Measurements from ENCODE around the genes RNF113B and SLC15A1.

GRCh38 chr13:97455939-97456605 is 22.1 kb downstream of the RAP2A start:
- PRO-cap, result no peak

- PRO-cap, result no peak
Observed at GRCh38 chr13:97660418-97660947, 226.5 kb downstream of the RAP2A start.

DNA sequence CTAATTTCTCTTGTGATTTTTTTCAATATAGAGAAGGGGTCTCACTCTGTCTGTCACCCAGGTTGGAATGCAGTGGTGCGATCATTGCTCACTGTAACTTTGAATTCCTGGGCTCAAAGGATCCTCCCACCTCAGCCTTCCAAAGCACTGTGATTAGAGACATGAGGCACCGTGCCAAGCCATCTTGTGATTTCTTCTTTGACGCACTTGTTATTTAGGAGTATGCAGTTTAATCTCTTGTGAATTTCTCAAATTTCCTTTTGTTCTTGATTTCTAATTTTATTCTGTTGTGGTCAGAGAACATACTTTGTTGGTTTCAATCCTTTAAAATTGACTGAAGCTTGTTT is 14.4 kb downstream of the IPO5 start:
- PRO-cap, result no peak

DNA sequence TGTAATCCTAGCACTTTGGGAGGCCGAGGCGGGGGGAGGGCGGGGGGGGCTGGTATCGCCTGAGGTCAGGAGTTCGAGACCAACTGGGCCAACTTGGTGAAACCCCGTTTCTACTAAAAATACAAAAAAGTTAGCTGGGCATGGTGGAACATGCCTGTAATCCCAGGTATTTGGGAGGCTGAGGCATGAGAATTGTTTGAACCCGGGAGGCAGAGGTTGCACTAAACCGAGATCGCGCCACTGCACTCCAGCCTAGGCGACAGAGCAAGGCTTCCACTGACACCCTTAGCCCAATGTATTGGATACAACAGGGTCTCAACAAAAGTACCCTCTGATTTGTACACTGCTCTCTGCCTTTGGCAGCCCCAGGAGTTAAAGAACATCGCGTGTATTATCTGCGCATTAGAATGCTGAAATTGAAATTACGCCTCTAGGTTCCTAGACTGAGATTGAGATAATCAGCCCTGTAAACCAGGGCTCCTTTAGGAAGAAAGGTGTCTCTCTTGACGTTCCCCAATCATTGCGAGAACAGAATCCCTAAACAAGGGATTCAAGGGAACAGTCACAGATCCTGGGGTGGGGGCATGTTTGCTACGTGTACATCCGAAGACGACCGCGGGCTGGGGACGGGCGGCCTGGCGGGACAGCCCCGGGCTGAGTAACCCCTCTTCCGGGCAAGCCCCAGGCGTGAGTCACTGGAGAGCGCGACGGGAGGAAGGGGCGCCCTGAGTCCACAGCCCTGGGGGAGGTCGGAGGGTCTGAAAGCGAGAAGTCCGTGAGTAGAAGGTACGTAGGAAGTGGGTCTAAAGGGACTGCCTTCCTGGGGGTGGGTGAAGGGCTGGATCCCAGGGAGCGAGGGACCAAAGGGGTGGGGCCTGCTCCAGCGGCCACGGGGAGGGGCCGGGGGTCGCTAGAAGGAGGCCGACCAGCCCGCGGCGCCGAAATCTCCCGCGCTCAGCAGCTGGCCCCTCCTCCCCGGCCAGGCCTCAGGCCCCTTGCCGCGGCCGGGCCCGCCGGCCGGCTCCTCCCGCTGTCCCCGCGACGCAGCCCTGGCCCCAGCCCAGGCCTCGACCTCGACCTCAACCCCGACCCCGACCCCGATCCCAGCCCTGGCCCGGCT is 22.1 kb downstream of the IPO5 start:
- PRO-cap, result unidirectional peak, plus-strand start at position 695 of the sequence

DNA sequence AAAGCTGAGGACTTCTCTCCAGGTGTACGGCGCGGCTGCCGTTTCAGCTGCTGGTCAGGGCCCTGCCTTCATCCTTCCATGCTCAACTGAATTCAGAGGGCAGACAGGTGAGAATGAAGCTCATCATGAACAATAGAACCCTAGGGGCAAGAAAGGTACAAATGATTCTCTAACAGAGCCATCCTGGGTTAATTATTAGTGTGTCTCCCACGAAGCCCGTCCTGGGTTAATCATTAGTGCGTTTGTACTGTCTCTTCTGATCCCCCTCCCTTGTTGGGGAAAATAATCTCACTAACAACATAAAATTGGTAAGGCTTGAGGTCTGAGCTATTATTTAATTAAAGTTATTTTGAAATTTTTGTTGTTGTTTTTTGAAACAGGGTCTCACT is 80.1 kb downstream of the IPO5 start:
- PRO-cap, result no peak

DNA sequence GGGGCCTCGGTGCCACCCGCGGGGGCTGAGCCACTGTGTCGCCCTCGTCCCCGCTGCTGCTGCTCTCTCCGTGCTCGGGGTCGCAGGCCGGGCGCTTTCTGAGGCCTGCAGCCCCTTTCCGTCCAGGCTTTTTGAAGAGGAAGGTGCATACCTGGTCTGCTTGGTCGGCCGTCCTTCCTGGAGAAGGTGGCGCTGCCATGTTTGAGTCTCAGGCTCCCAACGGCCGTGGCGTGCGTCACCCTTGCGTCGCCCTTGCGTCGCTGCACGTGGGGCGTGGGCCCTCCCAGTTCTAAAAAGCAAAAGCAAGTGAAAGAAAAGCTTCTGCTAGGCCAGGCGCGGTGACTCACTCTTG is at the start of gene RNF113B:
TSS of gene RNF113B (minus strand) at position 232 of the 352 bp plus-strand sequence.
- PRO-cap, result no peak

GRCh38 chr13:98327720-98328791 is 151.0 kb upstream of the RNF113B start:
- PRO-cap, result no peak

DNA sequence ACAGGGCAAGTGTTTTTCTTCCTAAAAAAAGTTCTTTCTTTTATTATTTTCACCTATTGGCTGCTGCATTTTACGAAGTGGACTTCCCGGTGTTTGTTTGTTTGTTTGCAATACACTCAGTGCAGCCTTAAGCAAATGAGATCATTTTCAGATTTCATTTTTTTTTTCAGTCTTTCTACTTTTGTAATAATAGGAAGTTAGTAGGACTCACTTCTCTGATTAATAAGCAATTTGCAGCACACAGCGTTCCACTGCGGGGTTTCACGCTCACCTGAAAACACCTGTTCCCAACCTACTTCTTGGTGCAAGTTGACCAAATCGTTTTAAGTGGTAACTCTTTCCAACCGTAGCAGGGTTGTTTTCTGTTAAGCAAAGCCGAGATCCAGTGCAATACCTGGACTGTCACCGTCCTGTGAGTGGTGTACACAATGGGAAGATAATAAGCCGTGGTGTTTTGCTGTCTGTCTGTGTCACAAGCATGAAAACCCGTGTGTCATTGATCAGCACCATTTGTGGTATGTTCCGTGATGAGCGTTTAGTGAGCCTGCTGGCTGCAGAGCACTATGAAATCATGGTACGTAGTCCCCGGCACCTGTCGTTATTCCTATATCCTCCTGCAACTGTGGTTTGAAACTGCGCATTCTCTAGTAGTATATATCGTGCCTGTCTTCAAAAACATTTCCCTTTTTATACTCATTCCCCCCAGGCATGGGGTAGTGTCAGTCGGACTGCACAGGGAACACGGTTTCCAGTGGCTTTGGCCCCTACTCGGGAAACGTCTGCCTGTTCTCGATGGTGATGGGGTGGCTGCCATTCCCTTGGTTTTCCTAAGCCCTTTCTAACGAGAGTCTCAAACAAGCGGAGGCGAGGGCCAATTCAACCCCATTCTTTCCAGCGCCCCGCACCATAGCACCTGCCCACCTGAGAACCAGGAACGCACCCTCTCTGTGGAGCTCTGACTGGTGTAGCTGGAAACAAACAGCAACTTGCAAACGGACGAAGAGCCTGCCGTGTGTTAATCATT is 127.9 kb downstream of the STK24 start:
- PRO-cap, result no peak

GRCh38 chr13:98451570-98452873 is 124.9 kb downstream of the STK24 start:
- PRO-cap, result unidirectional peak, minus-strand start at chr13:98451968

DNA sequence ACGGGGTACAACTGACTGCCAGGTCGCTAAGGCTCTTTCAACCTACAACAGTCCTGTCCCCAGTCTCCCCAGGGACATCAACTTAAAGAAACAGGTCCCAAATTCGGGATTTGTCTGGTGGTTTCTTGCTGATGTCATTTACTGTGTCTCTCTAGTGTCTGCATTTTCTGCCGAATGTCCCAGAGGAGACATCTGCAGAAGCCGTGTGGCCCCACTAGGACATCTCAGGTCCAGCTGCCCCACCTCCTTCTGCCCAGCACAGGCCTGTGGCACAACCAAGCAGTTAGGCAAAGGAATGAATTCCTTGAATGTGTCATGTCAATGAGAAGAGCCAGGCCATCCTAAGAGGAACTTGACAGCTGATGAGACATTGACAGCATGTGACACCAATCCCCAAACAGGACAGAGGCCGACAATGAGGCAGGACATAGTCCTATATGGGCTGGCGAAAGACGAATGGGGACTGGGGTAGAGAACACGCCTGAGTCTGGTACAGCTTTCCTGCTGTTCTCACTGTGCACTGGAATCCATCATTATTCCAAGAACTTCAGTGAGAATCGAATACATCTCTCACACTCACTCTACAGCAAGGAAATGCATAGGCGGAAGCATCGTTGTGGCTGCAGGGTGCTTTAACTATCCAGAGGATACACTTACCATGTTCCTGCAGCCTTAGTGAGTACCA is 109.3 kb downstream of the STK24 start:
- PRO-cap, result no peak

DNA sequence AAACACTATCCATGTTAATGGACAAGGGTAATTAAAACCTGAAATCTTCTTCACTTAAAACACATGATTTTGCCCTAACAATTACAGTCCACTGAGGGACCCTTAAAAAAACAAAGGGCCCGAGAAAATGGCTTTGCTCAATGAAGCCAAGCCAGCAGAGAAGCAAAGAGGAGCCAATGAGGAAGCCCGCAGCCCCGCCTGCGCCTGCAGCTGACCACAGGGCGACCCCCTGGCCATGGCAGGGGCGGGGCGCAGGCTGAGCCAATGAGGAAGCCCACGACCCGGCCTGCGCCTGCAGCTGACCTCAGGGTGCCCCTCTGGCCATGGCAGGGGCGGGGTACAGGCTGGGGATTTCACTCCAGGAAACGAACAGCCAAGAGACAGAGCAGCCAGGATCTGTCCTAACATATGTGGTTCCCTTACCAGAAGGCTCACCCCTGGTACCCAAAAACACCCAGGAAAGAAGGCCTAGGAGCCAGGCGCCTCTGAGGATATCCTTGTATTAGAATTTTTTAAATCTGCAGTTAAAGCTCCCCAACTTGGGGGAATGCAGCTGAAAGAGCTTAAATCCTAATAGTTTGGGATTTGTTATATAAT is 101.4 kb downstream of the STK24 start:
- PRO-cap, result unidirectional peak, plus-strand start at position 361 of the sequence

GRCh38 chr13:98528814-98529327 is 48.0 kb downstream of the STK24 start:
- PRO-cap, result no peak

DNA sequence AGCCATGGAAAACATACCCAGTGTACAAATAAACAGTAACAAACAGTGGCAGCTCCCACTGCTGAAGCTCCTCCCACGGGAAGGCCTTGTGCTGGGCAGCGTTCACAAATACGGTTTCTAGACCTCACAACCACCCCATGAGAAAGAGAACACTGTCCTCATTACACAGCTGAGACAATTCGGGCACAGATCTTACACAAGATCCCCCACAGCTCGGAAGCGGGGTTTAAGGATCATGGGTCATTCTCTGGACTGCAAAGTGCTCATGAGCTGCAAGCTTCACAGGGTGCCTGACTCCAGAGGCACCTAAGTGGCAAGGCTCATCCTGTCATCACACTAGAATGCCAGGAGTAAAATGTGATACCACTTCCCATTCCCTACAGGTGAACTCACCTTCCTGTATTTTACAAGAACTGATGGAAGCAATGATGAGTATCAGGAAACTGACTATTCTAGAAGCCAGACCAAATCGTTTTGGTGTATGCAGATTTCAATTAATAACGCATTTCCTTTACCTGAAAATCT is 41.3 kb downstream of the STK24 start:
- PRO-cap, result no peak

DNA sequence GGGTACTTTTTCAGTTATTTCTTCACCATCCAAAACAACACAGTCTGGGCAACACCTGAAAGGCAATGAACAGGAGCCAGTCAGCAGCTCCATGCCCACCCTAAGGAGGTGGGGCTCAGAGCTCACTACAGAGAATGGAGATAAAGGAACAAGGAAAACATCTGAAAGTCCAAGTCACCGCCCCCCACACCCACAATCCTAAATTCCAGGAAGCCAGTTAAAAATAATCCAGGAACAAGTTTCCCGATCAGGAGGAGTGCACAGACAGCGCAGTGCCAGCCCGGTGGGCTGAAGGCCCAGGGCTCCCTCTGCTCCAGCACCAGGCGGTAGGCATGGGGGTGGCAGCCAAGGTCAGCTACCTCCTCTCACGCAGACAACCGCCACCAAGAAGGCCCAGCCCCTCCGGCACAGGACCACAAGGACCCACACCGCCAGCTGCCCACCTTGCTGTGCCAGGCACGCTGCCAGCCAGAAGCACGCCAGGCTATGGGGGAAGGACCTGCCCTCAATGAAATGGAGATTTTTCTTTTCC is 11.2 kb downstream of the STK24 start:
- PRO-cap, result bidirectional peak, plus-strand start at position 237 of the sequence, minus-strand start at position 67 of the sequence

DNA sequence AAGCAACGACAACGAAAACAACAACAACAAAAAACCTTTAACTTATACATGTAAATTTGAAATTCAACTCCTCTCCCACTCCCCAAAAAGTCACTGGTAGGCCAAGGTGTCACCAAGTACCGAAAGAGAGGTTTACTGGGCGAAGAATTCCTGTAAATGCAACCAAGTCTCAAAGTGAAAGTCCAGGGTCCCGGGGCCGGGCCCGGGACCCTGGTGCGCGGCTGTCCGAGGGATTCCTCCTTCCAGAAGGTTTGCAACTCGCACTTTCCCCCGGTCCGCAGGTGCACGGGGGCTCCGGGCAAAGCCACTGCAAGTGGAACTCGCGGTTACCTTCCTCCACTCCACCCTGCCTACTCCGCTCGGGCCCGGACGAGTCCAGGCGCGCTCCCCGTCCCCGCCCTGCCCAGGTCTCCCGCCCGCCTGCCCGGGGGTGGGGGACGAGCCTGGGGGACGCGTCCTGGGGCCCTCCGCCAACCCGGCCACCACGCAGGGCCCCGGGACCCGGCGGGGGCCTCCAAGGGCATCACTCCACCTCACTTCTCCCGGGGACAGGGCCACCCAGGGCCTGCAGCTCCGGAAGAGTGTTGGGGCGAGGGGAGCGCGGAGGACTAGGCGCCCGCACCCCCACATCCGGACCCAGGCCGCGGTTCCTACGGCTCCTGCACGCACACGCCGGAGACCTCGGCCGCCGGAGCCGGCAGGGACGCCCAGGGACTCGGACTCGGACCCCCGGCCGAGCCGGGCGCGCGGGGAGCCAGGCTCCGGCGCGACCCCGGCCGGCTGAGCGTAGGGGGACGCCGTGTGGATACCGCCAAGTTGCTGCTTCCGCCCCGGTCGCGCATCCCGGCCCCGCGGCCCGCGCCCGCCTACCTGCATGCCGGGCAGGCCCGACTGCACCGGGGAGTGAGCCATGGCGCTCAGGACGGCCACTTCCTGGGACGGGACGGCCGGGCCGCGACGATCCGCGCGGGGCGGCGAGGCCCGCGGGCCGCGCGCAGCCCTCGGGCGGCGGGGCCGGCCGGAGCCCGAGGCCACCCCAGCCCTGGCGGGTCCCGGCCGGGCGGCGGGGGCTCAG is 695 bp downstream of the STK24 start:
- PRO-cap, result bidirectional peak, plus-strand start at position 172 of the sequence, minus-strand start at position 152 of the sequence; bidirectional peak, plus-strand start at position 423 of the sequence, minus-strand start at position 352 of the sequence; bidirectional peak, plus-strand start at position 929 of the sequence, minus-strand start at position 868 of the sequence

GRCh38 chr13:98752522-98753144 is at the start of gene SLC15A1:
SLC15A1 (minus strand) TSS chr13:98752672.
- PRO-cap, result unidirectional peak, minus-strand start at chr13:98752672

GRCh38 chr13:98761339-98761575 is 8.8 kb upstream of the SLC15A1 start:
- PRO-cap, result no peak

DNA sequence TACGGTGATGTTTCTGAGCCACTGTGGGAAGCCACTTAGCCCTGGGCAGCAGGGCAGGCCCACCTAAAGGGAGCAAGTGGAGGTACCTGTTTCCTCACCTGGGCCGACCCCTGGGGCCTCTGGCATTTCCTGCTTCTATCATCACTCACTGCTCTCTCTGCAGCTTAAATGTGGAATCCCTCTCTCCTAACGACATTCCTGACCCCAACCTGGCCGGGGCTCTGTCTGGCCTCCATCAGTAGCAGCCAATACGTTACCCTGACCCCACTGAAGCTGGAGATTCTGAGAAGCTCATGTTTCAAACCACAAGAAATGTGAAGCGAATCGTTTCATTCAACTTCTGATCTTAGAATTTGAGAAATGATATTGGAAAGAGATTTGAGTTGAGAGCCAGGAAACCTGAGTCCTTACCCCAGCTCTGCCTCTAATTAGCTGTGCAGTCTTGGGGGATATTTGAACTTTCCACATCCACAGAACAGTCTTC is 39.9 kb downstream of the DOCK9 start:
- PRO-cap, result no peak

- PRO-cap, result no peak
Observed at GRCh38 chr13:98946636-98947408, 31.0 kb downstream of the DOCK9 start.

- PRO-cap, result no peak
Observed at GRCh38 chr13:99087103-99087578, 109.3 kb upstream of the DOCK9 start.

Measured in left colon (tissue), 1 donor.